SJSA1 (cell line): ENCODE data around the gene CKMT2.

- RAMPAGE, long total RNA = no peak
These were observed 7.8 kb downstream of the OTP start for GRCh38 chr5:77630483-77631375.

DNA sequence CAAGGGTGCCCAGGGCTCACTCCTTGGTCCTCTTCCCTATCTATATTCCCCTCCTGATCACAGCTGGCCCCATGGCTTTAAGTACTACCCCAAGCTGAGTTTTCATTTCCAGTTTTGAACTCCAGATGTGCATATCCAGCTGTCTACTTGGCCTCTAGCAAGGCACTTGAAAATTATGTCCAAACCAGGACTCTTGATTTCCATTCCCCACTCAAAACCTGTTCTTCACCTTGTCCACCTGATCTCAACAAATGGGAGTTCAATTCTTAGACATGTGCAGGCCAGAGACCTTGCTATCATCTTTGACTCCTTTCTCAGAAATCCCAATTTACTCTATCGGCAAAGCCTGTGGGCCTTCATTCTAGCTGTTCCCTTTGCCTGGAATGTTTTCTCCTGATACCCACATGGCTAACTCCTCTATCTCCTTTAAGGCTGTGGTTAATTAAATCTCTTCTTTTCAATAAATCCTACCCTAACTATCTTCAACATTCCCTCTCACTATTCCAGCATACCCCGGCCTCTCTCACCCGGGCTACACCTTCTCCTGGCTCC, 136.5 kb downstream of the SCAMP1 start:
- RAMPAGE, long total RNA = no peak

DNA sequence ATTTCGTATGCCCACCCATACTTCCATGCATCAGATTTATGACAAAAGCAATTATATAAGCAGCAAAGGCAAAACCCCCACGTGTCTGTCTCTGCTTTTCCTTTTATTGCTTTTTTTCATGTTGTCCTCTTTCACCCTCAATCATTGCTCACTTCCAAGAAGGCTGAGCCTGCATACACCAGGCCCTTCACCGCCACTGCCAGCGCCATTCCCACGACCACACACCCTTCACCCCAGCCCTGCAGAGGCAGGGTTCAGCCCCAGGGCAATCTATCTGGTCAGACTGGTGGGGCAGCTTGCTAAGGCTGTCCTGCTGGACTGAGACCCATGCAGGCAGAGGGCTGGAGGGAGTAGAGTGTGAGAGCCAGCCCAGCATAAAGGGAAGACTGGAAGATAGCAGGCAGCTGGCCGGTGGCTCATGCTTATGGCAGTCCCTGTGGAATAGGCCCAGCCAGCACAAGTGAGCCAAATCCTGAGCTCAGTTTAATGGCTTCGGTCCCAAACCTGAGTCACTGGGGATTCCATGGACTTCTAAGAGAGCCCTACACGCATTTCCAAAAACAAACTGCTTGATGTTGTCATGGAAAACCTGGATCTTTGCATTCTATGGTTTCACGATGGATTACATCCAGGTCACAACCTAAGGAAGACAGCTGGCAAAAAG, 143.9 kb downstream of the LHFPL2 start:
- RAMPAGE, long total RNA = no peak

GRCh38 chr5:78699462-78700269, 51.1 kb upstream of the LHFPL2 start:
- RAMPAGE, long total RNA = no peak

DNA sequence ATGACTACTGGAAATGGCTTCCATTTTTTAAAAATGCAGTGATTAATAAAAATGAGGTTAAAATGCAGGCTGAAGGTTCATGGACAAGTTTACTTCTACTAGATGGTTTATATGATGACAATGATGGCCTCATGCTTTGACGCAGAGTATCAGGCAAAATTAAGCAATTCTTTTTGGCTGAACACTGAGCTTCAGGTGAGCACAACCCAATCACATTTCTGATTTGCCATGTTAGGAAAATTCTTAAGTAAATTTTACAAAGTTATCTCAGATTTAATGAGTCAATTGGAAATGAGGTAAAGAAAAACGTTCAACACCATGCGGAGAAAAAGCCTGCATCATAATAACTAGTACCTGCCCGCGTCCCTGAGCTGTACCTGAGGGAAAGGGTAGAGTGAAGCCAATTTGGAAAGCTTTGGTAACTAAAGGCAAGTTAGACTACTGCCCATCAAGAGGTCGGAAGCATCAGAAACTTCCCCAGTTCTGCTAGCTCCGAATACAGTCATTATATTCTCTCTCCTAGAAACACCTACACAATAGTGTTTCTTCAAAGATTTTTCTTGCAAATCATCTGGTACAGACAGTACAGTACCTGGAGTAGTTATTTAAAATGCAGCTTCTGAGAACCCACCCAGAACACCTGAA, 22.1 kb downstream of the DMGDH start:
- RAMPAGE, long total RNA = no peak

- RAMPAGE, long total RNA = no peak
These were observed 1.3 kb downstream of the JMY start for GRCh38 chr5:79236975-79237899.

DNA sequence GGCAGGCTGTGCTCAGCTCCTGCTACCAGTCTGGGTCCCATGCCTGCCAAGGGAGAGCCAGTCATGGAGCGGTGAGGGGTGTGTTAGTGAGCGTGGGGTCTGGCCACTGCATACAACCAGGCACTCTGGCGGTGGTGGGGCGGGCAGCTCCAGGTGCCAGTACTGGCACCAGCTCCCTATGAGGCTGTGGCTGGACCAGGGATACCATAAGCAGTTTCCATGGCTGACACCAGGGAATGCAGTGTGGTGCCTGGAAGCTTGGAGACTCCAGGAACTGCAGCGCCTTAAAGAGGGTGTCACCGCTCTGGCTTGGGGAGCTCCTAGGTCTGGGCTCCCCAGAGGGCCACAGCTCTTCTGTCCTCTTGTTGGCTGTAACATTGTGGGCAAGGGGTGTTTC, 22.5 kb downstream of the JMY start:
- RAMPAGE, long total RNA = no peak

- RAMPAGE, long total RNA = no peak
These were observed 6.1 kb downstream of the HOMER1 start for GRCh38 chr5:79507722-79508311.

DNA sequence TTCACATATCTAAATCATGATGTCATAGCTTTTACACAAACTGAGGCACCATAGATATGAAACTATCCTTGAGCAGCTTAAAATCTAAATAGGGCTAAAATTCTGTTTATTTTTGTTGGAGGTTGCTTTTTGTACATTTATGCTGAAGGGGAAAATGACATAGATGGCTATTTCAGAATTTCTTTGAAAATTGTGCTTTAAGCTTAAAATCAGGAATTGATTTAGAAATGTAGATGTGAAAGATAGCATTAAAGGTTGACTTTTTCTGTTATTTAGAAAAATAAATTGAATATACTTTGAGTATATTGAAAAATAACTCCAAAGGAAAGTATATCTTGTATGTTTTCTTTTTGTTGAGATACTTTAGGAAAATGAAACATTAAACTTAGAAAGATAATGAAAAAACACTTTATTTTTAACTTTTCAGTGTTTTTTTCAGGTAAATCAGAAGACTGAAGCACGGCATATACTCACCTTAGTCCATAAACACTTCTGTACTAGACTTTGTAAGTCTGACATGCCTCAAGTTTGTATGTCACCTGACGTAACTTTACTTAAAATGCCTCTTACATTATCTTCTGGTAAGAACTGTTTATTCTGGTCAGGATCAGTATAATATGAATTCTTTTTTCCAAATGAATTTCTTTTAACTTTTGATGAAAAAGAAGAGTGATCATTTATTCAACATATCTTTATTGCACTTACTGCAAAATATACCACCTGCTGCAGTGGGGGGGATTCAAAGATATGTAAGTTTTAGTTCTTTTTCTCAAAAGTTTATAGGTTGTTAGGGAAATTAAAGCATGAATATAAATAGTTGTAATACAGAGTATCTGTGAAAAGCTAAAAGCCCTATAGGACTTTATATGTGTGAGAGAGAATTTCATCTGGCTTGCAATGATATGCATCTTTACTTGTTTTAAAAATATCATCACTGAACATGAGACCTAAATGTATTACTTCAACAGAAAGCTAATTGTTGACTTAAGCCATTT, 30.5 kb downstream of the TENT2 start:
- RAMPAGE, long total RNA = no peak

GRCh38 chr5:79744213-79744762, 54.7 kb downstream of the CMYA5 start:
- RAMPAGE, long total RNA = no peak

- RAMPAGE, long total RNA = no peak
These were observed 140.9 kb downstream of the MTX3 start for GRCh38 chr5:79850074-79850606.

GRCh38 chr5:80125821-80126209, 90.7 kb downstream of the THBS4 start:
- RAMPAGE, long total RNA = no peak

DNA sequence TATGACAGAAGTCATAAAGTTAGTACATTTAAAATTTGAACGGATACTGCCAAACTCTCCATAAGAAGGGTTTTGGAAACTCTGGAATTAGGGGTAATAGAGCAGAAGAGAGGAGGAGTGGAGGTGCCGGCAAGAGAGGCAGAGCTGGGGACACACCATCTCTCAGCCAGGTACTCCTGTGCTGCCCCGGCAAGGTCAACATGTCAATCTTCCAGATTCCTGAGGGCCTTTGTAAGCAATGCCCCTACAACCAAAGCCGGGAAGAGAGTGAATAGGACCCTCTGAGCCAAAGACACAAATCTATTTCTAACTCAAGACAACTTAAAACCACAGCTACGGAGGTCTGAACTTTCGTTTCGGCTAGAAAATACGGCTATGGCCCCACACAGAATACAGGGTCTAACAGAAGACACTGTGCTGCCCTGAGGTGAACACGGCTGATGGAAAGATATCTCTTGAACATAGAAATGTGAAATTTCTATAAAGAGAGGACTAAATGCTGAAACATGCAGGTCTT, 66.7 kb downstream of the SERINC5 start:
- RAMPAGE, long total RNA = no peak

- RAMPAGE, long total RNA = no peak
These were observed 2.4 kb downstream of the SERINC5 start for GRCh38 chr5:80253221-80254149.

- RAMPAGE, long total RNA = no peak
These were observed 8.4 kb upstream of the ZFYVE16 start for GRCh38 chr5:80399350-80399988.

DNA sequence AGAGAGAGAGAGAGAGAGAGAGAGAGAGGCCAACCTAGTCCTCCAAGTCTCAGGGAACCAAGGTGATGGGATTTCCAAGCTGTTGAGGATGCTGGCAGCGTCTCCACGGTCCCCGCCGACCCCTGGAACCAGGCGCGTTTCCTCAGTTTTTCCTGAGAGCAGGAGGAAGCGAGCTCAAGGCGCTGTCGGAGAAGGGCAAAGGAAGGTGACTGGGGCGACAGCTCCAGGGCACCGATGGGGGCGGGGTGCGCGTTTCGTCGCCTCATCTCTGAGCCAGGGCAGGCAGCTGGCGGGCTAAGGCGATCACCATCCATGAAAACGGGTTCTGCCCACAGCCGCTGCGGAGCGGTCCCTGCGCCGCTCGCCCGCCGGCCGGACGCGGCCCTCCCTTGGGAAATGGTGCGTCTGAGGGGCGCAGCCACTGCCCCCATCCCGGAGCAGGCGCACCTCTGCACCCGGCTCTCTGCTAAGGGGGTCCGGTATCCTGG, 1.1 kb downstream of the ANKRD34B start:
- RAMPAGE, long total RNA = no peak

- RAMPAGE, long total RNA = no peak
These were observed 586 bp upstream of the CKMT2 start for GRCh38 chr5:81232419-81233053.

DNA sequence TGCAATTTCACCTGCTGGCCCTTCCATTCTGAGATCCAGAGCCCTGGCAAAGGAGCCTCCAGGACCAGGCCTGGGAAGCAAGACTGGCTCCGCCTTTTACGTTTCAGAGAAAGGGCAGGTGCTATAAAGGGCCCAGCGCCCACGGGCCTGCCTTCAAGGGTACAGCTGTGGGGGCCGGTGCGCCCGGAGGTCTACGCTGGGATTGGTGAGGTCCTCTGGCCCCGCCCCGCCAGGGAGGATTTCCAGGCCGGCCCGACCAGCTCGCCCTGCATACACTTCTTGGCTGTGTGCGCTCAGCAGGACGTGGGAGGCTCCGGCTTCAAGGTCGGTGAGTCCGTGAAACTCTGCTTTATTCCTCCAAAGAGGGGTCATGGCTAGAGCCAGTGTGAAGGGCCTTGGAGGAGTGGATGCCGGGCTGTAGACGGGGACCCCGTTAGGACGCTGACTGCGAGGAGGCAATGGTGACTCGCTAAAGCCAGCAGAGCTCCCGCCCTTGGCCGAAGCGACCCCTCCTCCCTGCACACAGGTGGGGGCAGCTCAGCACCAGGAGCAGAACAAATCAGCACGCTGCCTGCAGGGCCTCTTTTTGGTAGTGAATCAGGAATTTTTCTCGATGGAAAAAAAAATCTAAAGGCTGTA, at the start of gene CKMT2:
TSS of gene CKMT2 (plus strand) at position 269 of the 639 bp plus-strand sequence.
- RAMPAGE, long total RNA = no peak

DNA sequence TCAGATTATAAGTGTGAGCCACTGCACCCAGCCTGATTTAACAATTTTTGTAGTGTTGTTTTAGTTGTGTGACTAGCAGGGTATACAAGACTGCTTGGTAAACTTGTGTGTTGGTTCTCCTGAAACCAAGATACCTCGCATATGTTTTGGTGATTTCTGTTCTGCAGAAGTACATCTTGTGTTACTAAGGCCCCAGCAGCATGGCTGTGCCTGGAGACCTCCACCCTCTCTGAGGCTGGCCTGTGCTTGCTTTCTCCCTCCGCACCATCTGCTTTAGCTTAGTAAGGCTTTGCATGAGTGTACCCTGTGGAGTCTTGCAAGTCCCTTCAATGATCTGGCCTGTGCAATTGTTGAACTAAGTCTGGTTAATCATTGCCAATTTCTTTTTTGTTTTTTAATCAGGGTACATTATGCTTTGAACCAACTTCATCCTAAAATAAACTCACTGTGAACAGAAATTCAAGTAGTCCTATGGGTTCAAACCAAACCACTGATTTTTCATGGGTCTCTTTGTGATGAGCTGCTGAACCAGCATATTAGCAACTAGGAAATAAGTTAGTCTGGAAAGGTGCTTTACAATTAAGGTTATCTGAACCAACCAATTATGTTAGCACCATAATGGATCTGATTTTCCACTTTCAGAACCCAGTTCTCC, 32.3 kb downstream of the ACOT12 start:
- RAMPAGE, long total RNA = no peak

GRCh38 chr5:81609353-81610148, 141.3 kb downstream of the SSBP2 start:
- RAMPAGE, long total RNA = no peak